Omental fat pad (tissue), 4 donors: ENCODE measurements around the gene BTBD6.

DNA sequence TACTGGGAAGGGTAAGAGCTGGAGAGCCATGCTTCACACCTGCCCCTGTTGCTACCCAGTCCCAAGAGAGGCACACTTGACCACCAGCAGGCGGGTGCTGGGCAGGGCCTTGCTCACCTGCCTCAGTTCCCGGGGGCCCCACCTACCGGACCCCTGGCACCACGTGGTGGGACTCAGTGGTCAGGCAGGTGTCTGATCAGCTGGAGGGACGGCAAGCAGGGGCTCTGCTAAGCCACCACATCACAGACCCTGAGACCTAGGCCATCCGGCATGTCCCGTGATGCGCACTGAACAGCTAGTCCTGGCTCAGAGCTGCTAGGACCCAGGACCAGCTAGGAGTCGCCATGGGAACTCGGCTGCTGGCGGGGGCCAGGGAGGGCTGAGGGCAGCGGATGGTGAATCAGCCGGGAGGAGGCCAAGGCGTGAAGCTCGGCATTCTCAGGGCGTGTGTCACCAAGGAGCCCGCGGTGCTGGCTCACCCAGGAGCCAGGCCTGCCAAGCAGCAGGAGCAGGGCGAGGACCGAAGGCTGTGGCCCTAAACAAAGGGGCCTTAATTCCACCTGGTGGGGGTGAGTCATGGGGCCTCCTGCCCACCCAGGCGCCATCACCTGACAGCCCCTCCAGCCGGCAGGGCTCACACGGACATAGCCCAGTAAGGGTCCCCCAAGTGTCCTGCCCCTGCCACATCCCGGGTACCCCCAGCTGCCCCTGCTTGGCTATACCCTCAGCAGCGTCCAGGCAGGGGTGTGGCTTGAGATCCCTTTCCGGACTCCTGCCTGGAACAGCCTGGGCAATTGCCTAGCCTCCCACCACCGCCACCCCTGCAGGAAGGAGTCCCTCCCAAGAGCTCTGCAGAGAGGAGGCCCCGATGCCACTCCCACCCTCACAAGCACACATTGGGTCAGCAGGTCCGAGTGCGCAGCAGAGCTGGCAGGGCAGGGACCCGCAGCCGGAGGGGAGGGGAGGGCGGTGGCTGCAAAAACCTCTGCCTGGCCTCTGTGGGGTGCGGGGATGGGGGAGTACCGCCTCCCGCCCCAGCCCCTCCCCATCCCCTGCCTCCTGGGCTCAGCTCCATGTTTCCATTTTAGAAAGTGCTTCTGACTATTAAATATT lies 4.9 kb downstream of the AHNAK2 start:
- PRO-cap, result no peak
- RAMPAGE, long total RNA, 4 experiments, result no peak in any of the 4 experiments

DNA sequence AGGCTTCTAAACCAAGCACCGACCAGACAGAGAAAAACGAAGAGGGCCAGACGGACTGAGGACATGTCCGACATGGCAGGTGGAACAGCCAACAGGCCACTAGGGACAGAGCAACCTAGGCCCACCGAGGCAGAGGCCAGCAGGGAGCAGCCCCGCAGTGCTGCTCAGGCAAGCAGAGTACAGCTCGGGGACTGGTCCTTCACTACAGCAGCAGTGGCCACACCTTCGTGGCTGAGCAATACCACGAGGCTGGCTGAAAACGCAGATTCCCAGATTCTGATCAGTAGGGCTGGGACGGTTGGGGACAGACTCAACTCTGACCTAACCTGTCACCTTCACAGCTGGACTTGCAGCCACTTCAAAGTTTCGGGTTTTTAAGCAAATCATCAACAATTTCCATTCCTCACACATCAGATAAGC lies 1.7 kb downstream of the CDCA4 start:
- PRO-cap, result no peak
- RAMPAGE, long total RNA, 4 experiments, result no peak in any of the 4 experiments

DNA sequence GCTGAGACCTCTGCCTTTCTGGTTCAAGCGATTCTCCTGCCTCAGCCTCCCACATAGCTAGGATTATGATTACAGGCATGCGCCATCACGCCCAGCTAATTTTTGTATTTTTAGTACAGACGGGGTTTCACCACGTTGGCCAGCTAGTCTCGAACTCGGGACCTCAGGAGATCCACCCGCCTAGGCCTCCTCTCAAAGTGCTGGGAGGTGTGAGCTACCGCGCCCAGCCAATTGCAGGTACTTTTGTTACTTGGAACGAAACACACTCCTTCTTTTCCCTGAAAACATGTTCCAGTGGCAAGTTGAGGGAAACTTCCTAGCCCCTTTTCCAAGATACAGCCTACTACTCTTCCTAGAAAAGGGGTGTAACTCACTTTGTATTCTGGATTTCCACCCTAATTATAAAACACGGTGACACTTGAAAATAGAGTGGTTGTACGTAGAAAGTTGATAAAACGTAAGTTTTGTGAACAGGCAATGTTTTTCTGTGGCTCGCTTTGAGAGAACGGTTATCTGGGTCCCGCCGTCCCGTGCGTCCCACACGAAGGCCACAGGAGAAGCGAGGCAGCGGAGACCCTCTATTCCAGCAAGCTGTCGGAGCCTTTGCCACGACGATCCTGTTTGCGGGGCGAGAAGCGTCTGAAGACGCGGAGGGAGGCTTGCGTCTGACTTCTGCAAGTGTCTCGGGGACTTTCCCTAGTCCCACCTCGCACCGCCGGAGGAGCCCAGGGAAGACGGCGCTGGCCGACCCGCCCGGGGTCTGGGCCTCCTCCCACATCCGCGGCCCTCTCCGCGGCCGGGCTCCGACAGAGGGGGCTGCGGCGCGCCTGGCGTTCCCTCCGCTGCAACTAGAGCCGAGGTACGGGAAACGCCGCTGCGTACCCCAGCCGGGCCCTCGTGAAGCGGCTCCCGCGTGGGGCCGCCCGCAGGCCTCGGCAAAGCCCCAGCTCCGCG lies 824 bp downstream of the CDCA4 start:
- PRO-cap, result no peak
- RAMPAGE, long total RNA, 4 experiments, result no peak in any of the 4 experiments

GRCh38 chr14:105051471-105052120 lies 13.6 kb downstream of the GPR132 start:
- PRO-cap, result no peak
- RAMPAGE, long total RNA, 4 experiments, result start-site peak on the minus strand in 2 of 4 experiments, at chr14:105051277-105052034 at its widest, 6 to 8 reads per replicate

- PRO-cap, result no peak
- RAMPAGE, long total RNA, 4 experiments, result no peak in any of the 4 experiments
Measured at GRCh38 chr14:105075141-105076021, 10.2 kb upstream of the GPR132 start.

DNA sequence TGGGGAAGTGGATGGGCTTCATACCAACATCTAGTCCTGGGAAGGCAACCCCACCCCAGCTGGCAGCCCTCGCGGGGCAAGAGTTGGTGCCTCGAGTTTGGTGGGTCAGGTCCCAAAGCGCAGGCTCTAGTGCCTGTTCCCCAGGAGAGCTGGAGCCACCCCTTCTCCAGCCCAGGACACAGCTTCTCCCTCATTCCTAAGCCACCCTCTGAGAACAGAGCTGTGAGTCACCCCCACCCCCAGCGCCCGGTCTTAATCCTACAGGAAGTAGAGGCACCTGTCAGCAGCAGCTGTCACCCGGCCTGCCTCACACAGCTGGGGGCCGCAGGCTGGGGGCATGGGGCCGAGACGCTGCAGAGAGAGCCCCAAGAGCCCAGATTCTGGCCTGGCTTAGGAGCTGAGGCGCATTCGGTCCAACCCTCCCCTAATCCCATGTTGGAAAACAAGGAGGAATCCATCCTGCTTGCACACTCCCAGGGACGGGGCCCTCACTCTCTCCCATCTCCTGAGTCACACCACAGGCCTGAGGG lies 5.1 kb downstream of the NUDT14 start:
- PRO-cap, result no peak
- RAMPAGE, long total RNA, 4 experiments, result no peak in any of the 4 experiments

GRCh38 chr14:105176519-105176898 lies 4.6 kb downstream of the NUDT14 start:
- PRO-cap, result no peak
- RAMPAGE, long total RNA, 4 experiments, result start-site peak on the minus strand in 1 of 4 experiments, at chr14:105176538-105176658 at its widest, 7 reads per replicate

DNA sequence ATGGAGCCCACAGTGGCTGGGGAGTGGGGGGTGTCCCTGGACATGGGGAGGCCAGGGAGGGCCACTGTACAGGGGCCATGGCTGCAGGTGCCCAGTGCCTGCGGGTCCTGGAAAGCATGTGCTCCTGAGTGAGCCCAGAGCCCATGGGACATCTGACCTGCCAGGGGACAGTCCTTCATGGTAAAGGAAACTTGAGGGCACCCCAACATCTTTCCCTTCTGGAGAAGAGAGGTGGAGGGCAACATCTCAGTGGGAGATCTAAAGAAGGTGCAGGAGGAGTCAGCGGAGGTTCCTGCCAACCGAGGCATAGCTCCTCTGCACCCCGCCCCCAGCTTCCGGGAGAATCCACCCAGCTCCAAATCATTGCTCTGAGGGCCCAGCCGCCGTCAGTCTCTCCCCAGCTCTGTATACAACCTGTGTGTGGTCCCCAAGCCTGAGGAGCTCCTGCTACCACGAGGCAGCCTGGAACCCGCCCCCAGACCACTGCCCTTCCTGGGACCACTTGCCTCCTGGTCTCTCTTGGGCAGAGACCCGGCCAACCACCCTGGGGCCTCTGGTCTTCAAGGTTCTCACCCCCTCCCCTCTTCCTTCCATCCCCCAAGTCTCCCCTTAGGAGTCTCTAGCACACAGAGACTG lies 12.8 kb upstream of the NUDT14 start:
- PRO-cap, result no peak
- RAMPAGE, long total RNA, 4 experiments, result no peak in any of the 4 experiments

DNA sequence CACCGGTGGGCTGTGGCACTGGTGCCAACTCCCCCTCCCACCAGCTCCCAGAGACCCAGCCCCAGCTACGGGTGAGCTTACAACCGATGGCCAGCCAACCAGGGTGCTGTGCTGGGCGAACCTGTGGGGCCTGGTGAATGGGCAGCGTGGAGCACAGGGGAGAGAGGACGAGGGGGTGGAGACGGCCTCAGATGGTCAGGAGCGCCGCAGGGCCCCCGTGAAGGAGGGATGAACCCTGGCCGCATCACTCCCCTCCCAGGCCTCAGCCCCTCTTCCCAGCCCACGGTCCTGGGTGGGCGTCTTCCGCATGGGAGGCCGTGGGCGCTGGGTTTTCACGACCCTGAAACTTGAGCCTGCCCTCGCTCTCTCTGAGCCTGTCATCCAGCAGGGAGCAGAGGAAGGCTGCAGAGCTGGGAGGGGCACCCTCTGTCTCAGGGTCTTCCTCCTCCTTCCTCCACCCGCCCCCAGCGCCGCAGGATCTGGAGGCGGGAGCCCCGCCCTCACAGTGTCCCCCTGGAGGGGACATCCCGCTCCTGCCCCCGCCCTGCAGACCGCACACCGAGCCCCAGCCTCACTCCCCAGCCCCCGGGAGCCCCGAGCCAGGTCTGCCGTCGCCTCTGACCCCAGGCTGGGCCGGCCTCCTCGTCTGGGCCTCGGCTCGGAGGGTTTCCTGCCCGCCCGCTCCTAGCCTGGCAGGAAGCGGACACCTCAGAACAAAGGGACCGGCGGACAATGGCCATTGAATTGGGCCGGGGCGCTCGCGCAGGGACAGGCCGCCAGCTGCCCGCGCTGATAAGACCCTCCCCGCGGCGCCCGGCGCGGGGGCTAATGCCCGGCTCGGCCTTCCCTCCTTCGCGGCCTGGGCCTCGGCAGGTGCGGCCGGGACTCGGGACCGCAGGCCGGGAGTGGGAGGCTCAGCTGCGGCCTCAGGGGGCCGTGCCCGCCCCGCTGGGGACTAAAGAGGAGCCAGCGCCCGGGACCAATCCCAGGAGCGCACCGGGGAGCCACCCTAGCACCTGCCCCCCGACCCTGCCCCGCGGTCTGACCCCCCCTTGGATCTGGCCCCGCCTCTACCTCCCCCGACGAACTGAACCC lies 15.2 kb upstream of the NUDT14 start:
- PRO-cap, result no peak
- RAMPAGE, long total RNA, 4 experiments, result no peak in any of the 4 experiments

DNA sequence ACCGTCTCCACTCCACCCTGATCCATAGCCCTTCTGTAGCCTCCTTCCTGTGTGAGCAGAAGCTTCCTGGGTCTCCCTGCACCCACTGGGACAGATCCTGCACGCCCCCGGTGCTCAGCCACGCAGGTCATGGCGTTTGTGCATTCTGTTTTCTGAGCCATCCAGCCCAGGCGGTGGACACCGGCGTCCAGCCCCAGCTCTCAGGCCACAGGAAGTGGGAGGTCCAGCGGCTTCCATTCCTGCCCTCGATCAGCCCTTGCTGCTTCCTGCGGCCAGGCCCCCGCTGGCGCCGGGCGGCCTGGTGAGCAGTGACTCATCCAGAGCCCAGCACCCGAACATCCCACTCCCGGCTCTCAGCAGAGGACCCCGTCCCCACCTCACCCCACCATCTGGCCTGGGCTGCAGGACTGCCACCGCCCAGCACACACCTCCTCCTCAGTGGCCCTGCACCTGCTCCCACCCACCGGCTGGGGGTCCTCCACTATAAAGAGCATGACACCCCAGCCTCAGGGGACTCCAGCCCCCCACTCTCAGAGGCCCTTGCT lies 18.0 kb upstream of the NUDT14 start:
- PRO-cap, result no peak
- RAMPAGE, long total RNA, 4 experiments, result no peak in any of the 4 experiments

- PRO-cap, result no peak
- RAMPAGE, long total RNA, 4 experiments, result no peak in any of the 4 experiments
Measured at GRCh38 chr14:105218850-105219460, 29.4 kb upstream of the BTBD6 start.

DNA sequence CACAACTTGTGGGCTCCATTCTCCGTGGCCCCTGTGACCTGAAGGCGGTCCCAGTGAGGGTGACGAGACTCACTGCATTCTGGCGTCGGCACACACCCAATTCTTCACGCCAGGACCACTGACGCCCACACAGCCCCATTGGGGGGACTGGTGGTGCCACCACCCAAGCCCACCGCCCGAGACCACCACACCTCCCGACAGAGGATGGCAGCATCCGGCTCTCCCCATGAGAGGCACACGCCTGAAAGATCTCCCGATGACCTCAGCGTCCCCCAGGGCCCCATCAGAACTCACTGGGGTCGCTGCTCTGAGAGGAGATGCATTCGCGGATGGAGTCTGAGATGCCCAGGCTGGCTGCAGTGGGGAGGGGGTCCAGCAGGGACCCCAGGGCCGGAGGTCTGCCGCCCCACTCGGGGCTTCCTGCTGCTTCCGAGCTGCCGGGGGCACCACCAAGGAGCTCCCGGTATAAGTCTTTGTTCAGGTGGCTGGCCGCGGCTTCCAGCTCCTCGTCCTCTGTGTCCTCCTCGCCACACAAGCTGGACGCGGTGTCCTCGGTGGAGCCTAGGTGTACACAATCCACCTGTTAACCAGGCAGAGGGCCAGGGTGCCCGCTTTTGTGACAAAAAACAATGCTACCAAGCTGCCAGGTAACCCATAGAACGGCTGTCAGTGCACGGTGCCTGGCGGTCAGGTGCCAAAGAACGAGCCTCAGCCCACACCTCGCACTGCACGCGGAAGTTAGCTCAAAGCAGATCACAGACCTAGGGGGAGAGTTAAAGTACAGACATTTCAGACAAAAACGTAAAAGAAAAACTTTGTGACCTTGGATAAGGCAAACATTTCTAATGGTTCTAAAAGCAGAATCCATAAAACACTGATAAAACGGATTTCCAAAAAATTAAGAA lies 26.7 kb upstream of the BTBD6 start:
- PRO-cap, result no peak
- RAMPAGE, long total RNA, 4 experiments, result no peak in any of the 4 experiments

GRCh38 chr14:105248239-105248692 lies at the start of gene BTBD6:
TSS of gene BTBD6 (plus strand) at chr14:105248533.
- PRO-cap, result no peak
- RAMPAGE, long total RNA, 4 experiments, result no peak in any of the 4 experiments

DNA sequence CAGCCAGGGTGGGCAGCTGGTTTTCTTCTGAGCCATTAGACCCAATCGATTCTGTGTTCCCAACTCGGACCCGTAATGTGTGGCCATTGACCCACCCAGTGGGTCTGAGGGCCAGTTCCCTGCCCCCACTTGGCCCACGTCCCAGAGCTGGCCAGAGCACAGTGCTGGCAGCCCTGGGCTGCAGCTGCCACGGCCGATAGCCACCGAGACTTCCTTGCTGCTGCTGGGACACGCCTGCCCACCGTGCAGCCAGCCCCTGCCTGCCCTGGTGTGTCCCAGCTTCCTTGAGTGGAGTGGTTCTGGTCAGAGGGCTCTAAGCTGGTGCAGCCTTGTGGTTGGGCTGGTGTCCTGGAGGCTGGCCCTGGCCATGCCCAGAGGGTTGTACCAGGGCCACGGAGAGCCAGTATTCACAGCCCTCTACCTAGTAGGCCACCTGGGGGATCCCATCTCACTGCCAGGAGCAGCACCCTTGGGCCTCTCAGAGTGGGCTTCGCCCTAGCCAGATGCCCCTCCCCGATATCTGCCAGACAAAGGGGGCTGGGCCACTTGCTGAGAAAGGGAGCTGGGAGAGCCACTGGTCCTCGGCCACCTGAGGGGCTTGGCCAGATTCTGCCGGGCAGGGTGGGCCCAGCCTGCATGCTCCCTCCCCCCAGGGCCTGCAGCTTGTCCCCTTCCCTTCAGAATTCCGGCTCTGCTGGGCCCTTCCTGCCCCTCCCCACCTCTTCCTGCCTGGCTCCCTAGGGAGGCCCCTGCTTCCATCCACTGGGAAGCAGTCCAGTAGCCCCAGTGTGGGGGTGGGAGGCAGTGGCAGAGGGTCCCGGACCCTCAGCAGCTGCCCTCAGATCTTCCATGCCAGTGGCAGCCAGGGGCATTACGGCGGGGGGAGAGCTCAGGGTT lies 2.1 kb downstream of the CRIP2 start:
- PRO-cap, result no peak
- RAMPAGE, long total RNA, 4 experiments, result start-site peak on the plus strand in 2 of 4 experiments, centred at positions 782 to 789 of the sequence, 23 to 60 reads per replicate

- PRO-cap, result no peak
- RAMPAGE, long total RNA, 4 experiments, result start-site peak on the minus strand in 1 of 4 experiments, at chr14:105479817-105479842 at its widest, 26 reads per replicate
Measured at GRCh38 chr14:105479412-105480344, 5.1 kb downstream of the CRIP2 start.

DNA sequence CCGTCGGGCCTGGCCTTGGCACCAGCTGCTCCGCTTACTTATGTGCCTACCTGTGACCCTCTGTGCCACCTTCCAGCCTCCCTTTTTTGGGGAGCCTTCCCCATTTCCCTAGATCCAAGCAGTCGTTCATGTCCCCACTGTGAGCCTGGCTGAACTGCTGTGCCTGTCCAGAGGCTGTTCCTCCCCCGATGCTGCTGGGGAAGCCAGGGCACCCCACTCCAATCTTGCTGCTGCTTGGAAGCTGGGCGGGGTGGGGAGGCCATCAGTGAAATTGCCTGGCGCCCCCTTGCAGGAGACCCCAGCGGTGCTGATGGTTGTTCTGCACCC lies 2.3 kb downstream of the TEDC1 start:
- PRO-cap, result no peak
- RAMPAGE, long total RNA, 4 experiments, result no peak in any of the 4 experiments

DNA sequence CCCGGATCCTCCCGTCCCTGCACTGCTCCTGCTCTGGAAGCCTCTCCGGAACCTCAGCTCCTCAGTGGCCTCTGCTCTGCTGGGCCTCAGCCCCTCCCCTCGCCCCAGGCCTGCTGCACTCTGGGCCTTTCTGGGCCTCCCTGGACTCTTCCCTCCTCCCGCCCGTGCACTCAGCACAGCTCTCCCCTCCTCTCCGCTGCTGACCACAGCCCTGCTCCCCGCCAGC lies 102.2 kb downstream of the TMEM121 start:
- PRO-cap, result no peak
- RAMPAGE, long total RNA, 4 experiments, result start-site peak on the minus strand in 3 of 4 experiments, centred at positions 64 to 85 of the sequence, 11 to 83 reads per replicate

- PRO-cap, result no peak
- RAMPAGE, long total RNA, 4 experiments, result no peak in any of the 4 experiments
Measured at GRCh38 chr14:105642914-105644067, 116.9 kb downstream of the TMEM121 start.

- PRO-cap, result no peak
- RAMPAGE, long total RNA, 4 experiments, result no peak in any of the 4 experiments
Measured at GRCh38 chr14:105860422-105861635, 334.4 kb downstream of the TMEM121 start.

DNA sequence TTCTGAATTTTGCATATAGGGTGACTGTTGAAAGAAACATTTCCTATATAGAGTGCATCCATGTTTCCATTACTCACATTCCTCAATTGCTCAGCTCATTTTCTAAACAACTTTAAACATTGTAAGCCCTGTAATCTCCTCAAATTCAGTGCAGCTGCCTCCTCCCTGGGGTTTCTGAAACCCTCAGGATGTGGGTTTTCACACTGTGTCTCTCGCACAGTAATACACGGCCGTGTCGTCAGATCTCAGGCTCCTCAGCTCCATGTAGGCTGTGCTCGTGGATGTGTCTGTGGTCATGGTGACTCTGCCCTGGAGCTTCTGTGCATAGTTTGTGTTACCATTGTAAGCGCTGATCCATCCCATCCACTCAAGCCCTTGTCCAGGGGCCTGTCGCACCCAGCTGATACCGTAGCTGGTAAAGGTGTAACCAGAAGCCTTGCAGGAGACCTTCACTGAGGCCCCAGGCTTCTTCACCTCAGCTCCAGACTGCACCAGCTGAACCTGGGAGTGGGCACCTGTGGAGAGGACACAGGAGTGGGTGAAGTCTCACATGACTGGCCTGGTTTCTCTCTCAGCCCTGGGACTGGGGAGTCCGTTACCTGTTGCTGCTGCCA lies 658.4 kb downstream of the TMEM121 start:
- PRO-cap, result no peak
- RAMPAGE, long total RNA, 4 experiments, result no peak in any of the 4 experiments